Left common carotid artery plus branches (tissue), 1 donor: ENCODE data around the genes ANKRD11, DPEP1 and SPATA2L.

DNA sequence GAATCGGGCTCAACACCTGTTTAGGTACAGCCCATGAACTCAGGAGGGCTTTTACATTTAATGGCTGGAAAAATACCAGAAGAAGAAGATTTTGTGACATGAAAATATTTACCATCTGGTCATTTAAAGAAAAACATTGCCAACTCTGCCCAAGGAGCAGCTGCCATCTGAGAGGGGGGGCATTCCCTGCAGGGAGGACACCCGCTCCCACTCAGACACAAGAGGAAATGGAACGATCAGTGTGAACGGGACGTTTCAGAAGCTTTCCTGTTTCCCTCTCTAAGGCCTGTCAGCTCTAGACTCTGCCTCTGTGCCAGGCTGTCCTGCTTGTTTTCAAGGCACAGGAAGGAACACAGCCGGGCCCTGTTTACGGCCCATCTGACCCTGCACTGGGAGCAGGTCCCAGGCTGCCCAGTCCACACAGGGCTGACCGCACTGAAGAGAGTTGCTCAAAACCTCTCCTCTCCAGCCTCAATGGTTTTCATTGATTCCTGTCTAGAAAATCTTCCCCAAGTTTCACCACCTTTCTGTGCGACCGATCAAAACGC, 1.7 kb downstream of the PIEZO1 start:
- PRO-cap: no peak

- PRO-cap: no peak
These were observed 38.3 kb upstream of the PABPN1L start for GRCh38 chr16:88904476-88905519.

GRCh38 chr16:88905537-88905849, 39.0 kb upstream of the PABPN1L start:
- PRO-cap: no peak

- PRO-cap: no peak
These were observed 8.9 kb downstream of the CBFA2T3 start for GRCh38 chr16:88967692-88968984.

DNA sequence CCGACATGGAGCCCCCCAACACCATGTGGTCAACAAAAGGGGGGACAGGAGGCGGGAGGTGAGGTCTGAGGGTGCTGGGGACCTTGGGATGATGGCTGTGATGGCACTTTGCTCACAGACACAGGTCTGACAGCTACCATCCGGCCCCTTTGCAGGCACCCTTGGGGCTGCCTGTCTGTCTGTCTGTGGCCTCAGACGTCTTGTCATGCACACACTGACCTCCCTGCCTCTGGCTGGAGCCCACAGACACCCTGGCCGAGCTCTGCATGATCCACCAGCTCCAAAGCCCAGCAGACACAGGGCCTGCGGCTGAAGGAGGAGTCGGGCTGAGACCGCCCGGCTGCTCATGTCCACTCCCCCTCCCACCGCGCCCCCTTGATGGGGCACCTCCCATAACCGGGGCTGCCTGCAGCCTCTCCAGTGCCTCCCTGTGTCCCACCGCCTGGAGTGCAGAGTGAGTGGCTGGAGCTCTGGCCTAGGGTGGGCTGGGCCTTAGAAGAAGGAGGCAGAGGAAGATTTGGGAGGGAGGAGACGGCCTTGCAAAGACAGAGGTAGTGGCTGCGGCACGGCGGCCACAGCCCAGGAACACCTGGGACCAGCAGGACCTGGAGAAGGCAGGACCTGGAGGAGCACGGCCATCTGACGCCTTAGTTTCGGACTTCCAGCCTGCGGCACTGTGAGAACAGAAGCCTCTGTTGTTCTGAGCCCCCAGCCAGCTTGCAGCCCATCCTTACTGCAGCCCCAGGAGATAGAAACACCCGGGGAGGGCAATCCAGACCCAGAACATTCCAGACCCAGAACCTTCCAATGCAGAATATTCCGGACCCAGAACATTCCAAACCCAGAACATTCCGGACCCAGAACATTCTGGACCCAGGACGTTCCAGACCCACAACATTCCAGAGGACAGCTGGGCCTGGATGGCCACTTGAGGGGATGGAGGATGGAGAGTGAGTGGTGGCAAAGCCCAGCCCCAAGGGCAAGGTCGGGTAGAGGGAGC, 3.9 kb downstream of the CBFA2T3 start:
- PRO-cap: no peak

DNA sequence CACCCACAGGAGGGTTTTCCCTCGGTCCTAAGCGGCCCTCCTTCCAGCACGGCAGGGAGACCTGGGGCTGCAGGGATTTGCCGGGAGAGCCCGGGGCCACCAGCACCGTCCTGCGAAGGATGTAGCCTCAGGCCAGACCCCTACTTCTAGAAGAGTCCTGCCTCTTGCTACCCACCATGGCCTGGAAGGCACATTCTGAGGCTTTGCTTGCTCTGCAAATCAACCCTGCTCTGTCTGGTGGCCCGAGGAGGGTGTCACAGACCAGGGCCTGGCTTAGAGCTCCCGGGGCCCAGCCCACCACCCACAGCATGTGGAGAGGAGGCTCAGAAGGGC, 28.9 kb upstream of the ACSF3 start:
- PRO-cap: no peak

DNA sequence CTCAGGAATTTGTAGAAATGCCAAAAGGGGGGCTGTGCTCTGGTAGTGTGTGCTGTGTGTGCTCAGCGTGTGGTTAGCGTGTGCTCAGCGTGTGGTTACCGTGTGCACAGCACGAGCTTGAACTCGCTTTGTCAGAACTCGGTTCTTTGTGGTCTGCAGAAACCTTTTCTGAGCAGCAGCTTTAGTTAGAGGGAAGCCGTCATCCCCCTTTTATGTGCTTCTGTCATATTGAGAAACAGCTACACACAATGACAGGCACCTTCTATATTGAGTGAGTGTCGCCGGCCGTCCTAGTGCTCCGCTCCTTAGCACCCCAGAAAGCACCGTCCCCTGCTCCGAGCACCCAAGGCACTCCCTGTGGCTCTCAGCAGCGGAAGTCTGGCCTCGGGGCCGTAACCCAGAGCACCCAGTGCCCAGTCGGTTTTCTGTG, 3.5 kb downstream of the ACSF3 start:
- PRO-cap: no peak

DNA sequence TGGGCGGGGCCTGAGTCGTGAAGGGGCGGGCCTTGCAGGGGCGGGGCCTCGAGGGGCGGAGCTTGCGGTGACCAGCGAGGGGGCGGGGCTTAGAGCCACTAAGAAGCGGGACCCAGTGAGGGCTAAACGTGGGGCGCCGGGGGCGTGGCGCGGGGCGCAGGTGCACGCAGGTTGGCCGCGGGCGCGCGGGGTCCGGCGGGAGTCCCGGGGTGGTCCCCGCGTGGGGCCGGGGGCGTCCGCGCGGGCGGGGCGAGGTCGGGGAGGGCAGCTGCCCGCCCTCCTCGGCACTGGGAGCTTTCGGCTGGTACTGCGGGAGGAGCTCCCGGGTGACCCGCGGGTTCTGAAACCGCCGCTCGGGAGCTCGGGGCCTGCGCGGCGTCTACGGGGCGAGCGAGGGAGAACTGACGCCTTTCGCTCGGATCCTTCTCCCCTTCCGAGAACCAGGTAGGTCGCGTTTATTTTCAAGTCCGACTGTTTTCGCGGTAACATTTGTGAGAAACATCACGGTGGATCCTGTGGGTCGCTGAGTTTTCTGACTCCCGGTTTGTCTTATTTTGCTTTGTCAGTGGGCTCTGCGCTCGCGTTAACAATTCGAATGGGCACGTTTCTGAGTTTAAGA, 30.2 kb downstream of the ZNF778 start:
- PRO-cap: no peak

DNA sequence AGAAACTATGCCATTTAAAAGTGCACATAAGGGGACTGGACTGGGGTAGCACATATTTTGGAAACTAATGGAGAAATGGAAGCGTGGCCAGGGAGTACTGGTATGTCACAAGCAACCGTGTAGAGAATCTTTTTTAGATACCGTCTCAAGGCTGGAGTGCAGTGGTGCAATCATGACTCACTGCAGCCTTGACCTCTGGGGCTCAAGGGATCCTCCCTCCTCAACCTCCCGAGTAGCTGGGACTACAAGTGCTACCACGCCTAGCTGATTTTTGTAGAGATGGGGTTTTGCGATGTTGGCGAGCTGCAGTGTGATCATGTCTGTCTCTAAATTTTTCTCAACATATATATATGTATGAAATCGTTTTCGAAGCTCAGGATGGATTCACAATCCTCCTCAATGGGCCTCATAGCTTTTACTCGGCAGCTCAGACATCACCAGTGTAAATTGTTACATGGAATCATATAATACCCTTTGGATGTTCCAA, 51.6 kb downstream of the ZNF778 start:
- PRO-cap: no peak

- PRO-cap: no peak
These were observed 64.9 kb downstream of the ZNF778 start for GRCh38 chr16:89282270-89282870.

GRCh38 chr16:89316069-89316791, 98.7 kb downstream of the ZNF778 start:
- PRO-cap: no peak

GRCh38 chr16:89336232-89336637, 118.7 kb downstream of the ZNF778 start:
- PRO-cap: no peak

GRCh38 chr16:89437492-89438604, 52.5 kb downstream of the ANKRD11 start:
- PRO-cap: no peak

DNA sequence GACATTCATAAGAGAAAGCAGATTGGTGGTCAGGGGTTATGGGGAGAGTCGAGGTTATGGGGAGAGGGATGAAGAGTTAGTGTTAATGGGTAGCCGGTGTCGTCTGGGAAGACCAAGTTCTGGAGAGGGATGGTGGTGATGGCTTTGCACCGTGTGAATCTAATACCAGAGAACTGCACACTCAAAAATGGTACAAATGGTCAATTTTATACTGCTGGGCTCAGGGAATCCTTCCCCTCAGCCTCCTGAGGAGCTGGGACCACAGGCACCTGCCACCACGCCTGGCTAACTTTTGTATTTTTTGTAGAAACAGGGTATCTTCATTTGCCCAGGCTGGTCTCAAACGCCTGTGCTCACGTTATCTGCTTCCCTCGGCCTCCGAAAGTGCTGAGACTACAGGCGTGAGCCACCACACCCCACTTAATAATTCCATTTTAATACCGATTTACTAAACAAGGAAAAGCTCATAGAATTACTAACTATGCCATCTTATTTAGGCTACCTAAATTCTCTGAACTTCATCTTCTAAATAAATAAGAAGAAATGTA, 29.1 kb downstream of the ANKRD11 start:
- PRO-cap: no peak

DNA sequence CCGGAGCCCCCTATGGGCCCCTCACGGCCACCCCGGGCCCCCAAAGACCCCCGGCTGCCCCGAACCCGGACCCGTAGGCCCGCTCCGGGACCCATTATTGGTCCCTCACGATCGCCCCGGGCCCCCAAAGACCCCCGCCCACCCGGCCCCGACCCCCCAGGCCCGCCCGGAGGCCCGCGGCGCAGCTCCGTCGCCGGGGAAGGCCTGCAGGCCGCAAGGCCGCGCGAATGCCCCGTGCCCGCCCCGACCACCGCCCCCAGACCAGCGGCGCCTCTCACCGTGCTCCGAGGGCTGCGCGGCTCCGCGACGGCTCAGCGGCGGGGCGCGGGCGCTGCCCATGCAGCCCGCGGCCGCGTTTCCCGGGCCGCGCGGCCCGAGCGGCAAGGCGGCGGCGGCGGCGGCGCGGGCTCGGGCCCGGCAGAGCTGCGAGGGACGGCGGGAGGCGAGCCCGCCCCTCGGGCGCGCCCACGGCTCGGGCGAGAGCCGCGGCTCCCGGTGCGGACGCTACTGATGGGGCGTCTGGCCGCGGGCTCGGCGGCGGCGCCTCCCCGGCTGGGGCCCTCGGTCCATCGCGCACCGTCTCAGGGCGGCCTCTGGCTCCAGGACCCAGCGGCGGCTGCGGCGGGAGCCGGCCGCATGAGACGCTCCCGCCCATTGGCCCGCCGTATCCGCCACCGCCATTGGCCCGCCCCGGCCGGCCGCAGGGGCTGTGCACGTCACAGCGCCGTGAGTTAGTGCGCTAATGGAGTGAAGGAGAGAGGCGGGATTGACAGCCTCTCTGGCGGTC, at the start of gene ANKRD11:
Gene ANKRD11 (minus strand): TSS at position 595 of the 787 bp plus-strand sequence.
- PRO-cap: unidirectional peak, minus-strand start at position 595 of the sequence

DNA sequence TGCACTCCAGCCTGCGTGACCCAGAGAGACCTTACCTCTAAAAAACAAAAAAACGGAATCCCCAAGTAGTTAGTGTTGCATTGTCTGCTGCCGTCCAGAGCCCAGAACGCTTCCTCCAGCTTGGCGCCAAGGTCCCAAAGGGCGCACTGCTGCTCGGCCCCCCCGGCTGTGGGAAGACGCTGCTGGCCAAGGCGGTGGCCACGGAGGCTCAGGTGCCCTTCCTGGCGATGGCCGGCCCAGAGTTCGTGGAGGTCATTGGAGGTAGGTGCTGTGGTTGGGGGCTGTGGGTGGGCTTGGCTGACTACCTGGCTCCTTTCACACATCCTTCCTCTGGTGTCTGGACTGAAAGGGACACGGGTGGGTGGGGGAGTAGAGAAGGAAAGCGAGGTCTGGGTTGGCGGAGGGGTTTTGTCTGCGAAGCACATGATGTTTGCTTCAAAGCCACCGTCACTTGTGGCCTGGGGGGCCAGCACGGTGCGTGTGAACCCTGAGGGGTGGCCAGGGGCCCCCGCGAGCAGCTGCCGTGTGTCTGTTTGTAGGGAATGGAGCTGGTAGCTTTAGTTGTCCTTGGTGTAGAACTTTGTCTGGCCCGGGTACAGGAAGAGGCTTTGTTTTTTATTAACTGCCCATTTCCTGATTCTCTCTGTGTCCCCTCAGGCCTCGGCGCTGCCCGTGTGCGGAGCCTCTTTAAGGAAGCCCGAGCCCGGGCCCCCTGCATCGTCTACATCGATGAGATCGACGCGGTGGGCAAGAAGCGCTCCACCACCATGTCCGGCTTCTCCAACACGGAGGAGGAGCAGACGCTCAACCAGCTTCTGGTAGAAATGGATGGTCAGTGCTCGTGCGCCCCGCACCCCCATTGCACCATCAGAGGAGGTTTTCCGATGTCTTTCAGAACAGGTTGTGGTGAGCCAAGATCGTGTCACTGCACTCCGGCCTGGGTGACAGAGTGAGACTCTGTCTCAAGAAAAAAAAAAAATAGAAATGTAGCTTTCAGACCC, 23.9 kb downstream of the SPG7 start:
- PRO-cap: no peak

- PRO-cap: no peak
These were observed at the start of gene DPEP1 for GRCh38 chr16:89613081-89613818. TSS of gene DPEP1 (plus strand) at chr16:89613642.

DNA sequence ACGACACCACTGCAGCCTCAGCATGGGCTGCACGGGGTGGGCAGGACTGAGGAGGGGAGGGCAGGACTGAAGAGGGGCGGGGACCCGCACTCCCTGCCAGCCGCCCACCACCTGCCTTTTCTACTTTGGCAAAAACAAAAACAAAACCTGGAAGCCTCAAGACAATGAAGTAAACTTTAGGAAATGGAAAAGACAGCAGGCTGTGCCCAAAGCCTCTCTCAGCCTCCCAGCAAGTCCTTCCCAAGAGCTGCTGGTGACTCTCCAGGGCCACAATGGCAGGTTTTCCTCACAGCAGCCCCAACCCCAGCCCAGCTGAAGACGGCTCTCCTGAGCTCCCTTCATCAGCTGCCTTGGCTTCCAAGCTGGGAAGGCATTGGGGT, 12.8 kb downstream of the CHMP1A start:
- PRO-cap: no peak

DNA sequence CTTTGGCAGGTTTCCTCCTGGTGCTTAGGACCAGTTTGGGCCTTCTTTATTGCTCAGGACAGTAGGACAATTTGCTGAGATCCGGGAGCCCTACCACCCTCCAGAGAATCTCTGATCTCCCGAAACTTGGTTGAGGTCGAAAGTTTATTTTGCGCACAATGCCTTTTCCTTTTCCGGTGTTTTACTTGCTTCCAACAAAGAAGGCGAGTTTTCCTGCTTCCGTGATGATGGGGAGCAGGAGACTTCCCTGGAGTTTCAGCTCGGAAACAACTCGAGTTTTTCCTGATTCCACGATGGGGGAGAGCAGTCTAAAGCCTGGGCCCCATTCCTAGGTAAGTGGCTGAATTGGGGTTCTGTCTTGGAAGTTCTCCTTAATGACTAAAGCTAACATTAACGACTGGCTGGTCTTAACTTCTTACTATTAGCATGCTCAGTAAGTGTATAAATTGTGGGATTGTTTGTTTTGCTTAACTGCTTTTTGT, 13.9 kb upstream of the CDK10 start:
- PRO-cap: no peak

DNA sequence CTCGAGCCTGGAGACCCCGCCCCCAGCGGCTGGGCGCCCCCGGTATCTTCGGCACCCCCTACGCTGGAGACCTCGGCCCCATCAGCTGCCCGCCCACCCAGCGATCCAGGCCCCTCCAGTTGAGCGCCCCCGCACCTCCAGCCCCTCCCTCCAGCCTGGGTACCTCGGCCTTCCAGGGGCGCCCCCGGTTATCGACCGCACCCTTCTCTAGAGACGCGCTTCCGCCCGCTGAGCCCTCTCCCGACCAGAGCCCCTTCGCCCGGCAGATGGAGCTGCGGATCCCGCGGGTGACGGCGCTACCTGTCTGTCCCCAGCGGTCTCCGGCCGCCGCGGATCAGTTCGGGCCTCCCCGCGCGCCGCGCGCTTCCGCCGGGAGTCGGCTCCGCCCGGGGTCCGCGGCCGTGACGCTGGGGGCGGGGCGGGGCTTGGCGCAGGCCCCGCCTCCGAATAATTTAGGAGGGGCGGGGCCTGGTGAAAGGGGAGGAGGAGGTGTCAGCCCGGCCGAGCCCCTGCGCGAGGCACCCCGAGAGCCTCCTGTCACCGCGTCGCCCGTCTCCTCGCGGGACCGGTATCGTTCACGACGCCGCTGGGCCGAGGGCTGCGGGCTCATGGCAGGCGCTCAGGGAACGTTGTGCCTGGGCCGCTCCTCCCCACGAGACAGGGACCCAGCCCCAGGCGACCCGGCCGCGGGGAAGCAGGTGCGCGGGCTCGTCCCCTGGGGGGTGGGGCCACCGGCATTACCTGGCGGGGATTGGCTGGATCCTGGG, at the start of gene SPATA2L:
Gene SPATA2L (minus strand): TSS at position 378 of the 767 bp plus-strand sequence.
- PRO-cap: unidirectional peak, minus-strand start at position 368 of the sequence